Cardiac atrium fibroblast (primary cell): ENCODE data around the gene PLK1.

DNA sequence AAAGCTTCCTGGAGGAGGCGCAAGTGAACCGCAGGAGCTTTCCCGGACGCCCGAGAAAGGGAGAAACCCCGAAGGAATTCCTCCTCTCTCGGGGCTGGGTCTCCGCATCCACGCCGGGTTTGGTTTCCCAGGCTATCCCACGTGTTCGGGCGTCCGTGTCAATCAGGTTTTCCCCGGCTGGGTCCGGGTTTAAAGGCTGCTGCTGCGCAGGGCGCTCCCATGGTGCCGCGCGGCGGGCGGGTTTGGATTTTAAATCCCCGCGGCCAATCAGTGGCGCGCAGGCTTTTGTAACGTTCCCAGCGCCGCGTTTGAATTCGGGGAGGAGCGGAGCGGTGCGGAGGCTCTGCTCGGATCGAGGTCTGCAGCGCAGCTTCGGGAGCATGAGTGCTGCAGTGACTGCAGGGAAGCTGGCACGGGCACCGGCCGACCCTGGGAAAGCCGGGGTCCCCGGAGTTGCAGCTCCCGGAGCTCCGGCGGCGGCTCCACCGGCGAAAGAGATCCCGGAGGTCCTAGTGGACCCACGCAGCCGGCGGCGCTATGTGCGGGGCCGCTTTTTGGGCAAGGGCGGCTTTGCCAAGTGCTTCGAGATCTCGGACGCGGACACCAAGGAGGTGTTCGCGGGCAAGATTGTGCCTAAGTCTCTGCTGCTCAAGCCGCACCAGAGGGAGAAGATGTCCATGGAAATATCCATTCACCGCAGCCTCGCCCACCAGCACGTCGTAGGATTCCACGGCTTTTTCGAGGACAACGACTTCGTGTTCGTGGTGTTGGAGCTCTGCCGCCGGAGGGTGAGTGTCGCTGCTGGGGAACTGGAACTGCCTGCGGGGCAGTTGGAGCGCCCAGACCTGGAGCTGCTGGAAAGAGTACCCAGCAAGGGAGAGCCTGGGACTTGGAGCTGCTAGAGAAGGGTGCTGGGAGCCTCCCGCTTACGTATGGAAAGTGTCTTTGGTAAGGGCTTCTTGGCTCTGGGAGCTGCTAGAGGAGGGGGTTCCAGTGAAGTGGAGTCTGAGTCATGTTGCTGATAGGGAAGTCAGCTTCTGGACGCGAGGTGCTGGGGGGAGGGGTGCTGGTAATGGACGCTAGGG lies at the start of gene PLK1:
PLK1 (plus strand) TSS at position 337 of the 1,085 bp plus-strand sequence.
- RAMPAGE, long total RNA, result no peak

GRCh38 chr16:24540564-24541612 lies 1.5 kb downstream of the RBBP6 start:
- RAMPAGE, long total RNA, result no peak

DNA sequence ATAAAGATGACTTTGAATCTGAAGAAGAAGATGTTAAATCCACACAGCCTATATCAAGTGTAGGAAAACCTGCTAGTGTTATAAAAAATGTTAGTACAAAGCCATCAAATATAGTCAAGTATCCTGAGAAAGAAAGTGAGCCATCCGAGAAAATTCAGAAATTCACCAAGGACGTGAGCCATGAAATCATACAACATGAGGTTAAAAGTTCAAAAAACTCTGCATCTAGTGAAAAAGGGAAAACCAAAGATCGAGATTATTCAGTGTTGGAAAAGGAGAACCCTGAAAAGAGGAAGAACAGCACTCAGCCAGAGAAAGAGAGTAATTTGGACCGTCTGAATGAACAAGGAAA lies 31.6 kb downstream of the RBBP6 start:
- RAMPAGE, long total RNA, result no peak

DNA sequence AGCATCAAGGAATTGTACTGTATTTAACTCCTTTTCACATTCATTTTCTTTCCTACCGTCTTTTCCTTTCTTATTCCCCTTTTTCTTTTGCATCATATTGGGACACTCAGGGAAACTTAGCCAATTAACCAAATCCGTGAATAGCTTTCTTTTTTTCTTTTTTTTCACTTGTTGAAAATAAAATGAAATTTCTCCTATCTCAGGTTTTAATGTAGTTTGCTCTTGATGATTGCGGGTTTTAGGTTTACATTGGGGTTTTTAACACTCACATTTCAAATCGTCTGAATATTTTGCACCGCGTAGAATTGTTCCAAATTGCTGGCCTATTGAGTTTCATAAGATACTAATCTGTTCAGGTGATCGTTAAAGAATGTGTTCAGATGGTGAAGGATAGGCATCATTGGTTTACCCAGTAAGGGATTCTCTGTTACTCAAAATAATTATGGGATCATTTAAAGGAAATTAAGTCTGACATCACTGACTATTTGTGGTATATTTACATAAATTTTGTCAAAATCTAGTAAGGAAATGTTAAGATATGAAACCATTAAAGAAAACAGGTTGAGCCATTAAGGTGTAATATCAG lies 1.7 kb downstream of the TNRC6A start:
- RAMPAGE, long total RNA, result no peak

DNA sequence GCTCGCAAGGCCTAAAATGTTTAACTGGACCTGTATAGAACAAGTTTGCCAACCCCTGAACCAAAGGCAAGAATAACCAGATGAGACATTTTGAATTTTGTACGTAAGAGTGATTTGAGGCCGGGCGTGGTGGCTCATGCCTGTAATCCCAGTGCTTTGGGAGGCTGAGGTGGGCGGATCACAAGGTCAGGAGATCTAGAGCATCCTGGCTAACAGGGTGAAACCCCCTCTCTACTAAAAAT lies 52.9 kb downstream of the TNRC6A start:
- RAMPAGE, long total RNA, result no peak

- RAMPAGE, long total RNA, result no peak
Observed at GRCh38 chr16:24853834-24854293, 8.1 kb downstream of the SLC5A11 start.

- RAMPAGE, long total RNA, result no peak
Observed at GRCh38 chr16:27173828-27174654, 29.3 kb upstream of the KDM8 start.

- RAMPAGE, long total RNA, result no peak
Observed at GRCh38 chr16:27208639-27209227, 5.4 kb downstream of the KDM8 start.

GRCh38 chr16:27228538-27229825 lies 25.7 kb downstream of the KDM8 start:
- RAMPAGE, long total RNA, result no peak

DNA sequence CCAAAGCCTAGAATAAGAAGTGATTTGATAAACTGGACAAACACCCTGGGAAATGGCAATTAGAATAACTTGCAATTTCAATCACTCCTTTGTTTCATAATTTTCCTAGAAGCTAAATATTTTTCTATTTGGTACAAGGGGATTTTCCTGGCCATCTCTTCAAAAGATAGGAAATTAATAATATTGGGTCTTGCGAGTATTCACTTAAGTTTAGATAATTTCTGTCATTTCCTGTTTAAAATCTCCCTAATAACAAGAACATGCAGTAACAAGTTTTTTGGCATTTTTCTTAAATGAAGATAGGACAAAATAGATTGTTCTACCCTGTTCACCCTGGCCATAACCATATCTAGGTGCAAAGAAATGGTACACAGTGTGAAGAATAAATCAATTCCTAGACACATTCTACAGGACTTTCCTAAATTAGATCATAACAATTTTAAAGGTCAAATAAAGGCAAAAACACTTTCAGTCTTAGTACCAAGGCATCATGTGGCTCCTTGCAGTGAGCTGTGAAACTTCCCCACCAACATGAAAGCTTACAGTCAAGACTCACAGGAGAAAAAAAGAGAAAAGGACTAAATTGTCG lies 14.5 kb downstream of the NSMCE1 start:
- RAMPAGE, long total RNA, result no peak

GRCh38 chr16:27264104-27264590 lies 4.4 kb downstream of the NSMCE1 start:
- RAMPAGE, long total RNA, result no peak

- RAMPAGE, long total RNA, result no peak
Observed at GRCh38 chr16:27367413-27368406, 34.3 kb upstream of the IL21R start.

GRCh38 chr16:27407842-27408522 lies 6.0 kb downstream of the IL21R start:
- RAMPAGE, long total RNA, result no peak

DNA sequence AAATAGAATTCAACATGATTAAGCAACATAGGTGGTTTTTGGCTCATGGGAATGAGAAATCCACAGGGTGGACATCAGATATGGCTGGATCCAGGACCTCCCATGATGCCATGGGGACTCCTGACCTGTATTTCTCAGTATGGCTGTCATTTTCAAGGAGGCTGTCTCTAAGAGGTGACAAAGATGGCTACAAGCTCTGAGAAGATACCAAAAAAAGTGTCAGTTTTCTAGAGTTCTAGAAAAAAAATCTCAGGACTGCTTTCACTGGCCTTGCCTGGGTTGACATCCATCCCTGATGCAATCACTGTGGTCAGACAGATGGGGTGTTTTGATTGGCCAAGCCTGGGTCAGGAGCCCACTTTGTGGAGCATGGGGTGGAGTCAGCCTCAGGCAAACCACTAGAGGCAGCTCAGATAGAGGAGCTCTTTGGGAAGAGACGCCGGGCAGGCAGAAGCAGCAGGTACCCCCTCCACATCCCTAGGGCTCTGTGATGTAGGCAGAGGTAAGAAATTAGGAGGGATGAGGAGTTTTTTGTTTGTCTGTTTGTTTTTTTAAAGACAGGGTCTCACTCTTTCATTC lies 25.0 kb downstream of the IL21R start:
- RAMPAGE, long total RNA, result no peak

- RAMPAGE, long total RNA, result no peak
Observed at GRCh38 chr16:27448532-27448740, 46.5 kb downstream of the IL21R start.

DNA sequence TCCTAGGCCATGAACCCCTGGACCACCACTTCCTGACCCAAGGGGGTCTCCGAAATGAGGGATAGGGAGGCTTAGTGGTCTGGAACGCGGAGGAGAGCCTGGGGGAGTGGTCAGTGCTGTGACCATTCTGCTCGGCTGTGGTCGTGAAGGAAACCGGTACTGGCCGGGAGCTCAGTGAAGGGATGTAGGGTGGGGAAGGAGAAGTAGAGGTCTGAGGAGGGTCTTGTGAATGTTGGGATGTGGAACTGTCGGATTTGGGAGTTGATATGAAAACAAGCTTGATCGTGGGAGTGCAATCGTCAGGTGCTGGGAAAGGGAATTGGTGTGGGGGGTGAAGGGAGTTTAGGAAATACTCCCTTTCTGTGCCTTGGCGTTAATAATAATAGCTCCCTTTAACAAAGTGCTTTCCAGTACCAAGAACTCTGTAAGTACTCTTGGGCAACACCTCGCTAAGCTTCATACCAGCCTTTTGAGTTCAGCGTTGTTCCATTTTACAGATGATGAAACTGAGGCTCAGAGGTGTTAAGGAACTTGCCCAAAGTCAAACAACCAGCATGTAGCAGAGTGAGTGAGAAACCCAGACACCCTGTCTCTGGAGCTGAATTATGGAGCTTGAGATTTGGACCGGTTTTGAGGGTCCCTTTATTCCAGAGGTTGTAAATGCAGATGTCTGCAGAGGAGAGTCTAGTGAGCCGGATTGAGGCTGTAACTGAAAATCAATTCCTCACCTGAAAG lies 475 bp downstream of the KATNIP start:
- RAMPAGE, long total RNA, result no peak

- RAMPAGE, long total RNA, result no peak
Observed at GRCh38 chr16:27665053-27665252, 115.0 kb downstream of the KATNIP start.

DNA sequence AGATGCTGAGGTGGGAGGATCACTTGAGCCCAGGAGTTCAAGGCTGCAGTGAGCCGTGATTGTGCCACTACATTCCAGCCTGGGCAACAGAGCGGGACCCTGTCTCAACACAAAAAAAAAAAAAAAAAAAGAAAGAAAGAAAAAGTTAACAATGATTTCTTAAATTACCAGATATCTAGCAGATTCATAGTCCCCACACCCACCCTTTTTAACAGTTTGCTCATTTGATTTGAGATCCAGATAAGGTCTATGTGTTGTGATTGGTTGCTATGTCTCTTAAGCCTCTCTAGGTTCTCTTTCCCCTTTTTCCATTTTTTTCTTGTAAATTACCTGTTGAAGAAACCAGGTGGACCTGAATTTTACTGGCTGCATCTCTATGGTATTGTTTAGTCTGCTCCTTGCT lies 213.6 kb downstream of the KATNIP start:
- RAMPAGE, long total RNA, result no peak

GRCh38 chr16:28105772-28106644 lies 42.5 kb upstream of the GSG1L start:
- RAMPAGE, long total RNA, result no peak

DNA sequence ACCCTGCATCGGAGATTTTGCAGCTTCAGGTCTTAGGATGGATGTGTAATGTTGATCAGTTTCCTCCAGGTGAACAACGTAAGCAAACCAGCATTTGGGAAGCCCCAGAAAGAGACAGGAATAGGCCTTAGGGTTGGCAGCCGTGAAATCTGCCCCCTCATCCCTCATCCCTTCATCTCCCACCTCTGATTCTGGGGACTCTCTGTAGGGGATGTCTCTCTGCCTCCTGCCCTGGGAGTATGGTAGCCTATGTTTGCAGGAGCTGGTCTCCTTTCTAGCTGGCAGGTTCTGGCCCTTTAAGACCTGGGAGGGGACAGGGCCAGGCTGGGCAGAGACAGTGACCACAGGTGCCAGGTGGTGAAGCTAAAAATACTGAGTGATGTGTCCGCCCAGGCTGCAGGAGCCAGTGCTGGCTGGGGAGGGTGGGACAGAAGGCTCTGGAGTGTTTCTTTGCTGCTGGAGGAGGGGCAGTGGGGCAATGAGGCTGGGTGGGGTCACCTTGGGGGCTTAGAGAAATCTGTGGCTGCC lies 30.6 kb upstream of the SBK1 start:
- RAMPAGE, long total RNA, result no peak